Epithelial cell of proximal tubule (primary cell): ENCODE measurements around a stretch of chr15.

- RAMPAGE, long total RNA = no peak
- RRBS = no CpG with 5 or more reads among the region's 6 CpGs
These were observed 171.6 kb upstream of the NR2F2 start for GRCh38 chr15:96158815-96159465.

- RAMPAGE, long total RNA = no peak
- RRBS = no CpG with 5 or more reads among the region's 13 CpGs
These were observed 121.2 kb upstream of the NR2F2 start for GRCh38 chr15:96209133-96209964.

GRCh38 chr15:96273535-96274192 lies 56.8 kb upstream of the NR2F2 start:
- RAMPAGE, long total RNA = no peak
- RRBS = no CpG with 5 or more reads among the region's 16 CpGs

DNA sequence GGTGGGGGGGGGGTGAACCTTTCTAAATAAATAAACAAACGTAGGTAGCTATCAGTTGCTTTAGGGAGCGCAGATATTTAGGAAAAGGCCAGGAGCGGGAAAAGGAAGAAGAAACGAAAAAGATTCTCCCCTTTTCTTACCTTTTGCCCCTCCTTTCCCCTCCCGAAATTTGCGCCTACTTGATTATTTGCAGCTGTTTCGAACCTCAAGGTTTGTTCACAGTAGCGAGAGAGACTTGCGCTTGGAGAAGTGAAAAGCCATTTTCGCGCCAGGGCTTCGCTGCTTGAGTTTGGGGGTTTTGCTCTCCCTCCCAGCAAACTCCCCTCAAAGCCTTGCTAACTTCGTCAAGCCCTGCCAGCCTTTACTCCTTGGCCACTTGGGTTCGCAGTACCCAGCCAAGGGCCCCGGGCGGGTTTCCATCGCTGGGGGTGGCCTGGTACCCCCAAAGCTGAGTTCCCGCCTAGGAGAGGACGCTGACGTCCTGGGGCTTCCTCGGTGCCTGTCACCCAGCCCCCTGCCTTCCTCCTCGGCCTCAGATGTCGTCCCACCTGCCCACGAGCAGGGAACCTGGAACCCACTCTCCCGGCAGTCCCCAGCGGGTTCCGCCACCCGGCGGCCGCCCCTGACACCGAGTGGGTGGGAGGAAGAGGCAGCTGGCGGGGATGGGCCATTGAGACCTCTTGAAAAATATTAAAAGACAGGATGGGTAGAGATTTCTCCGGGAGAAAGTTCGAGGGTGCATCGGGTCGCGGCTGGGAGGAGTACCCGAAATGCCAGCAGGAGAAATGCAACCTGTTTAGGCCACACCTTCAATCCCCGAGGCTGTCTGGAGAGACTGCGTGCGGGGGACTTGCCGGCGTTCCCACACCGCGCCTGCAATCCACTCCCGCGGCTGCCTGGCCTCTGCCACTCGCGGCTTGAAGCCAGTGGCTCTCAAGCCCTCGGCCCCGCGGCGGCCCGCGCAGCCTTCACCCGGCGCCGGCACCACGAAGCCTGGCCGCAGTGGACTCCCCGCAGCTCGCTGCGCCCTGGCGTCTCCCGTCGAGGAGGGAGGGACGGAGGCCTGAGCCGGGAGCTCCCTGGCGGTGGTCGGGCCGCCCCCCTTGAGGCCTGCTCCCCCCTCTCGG lies 8.9 kb upstream of the NR2F2 start:
- RAMPAGE, long total RNA = no peak
- RRBS = 1% methylated on average over 16 of the region's 72 CpGs

DNA sequence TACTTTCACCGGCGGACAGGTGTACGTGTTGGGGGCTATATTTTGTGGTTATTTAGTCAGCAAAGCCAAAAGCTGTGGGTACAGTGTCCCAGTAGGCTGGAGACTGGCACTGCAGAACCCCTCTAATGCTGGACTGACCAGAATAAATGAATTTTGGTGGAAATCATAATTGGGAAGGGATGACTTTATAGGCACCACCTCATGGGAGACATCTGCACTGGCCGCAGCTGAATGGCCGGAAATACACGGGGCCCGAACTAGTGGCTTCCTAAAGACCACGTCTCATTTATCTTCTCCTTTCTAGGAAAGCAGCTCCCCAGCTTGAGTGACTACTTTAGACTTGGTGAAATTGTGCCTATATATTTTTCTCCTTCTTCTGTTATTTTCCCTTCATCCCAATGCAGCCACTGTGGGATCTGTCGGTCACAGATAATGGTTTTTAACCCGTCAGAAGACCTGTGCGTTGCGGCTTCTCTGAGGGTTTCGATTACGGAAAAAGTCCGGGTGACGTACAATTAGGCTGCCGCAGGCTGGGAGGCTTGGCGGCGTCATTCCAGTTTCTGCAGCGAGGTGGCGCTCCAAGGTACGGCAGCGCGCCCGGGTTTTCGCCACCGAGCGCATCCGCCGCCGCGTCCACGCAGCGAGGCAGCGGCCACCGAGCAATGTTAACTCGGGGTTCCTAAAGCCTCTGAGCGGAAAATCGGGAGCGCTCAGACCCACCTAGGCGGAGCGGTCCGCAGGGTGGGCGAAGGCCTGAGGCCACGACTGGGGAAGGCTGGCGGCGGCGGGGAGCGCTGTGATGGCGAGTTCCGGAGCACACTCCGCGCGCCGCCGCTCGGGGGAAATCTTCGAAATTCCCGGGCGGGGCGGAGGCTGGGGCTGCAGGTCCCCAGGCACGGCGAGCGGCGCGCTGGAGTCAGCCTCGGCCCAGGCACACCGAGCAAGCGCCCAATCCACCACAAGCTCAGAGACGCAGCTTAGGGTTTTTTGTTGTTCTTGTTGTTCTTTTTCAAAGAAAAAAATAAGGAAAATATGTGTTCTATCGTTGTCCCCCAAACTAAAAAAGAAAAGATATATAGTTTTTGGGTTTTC lies 26.3 kb downstream of the NR2F2 start:
- RAMPAGE, long total RNA = no peak
- RRBS = under 1% methylated on average over 18 of the region's 71 CpGs

- RAMPAGE, long total RNA = no peak
- RRBS = 71% methylated on average over 12 of the region's 38 CpGs
These were observed 31.0 kb downstream of the NR2F2 start for GRCh38 chr15:96361304-96362054.

GRCh38 chr15:96983973-96984939 lies 653.8 kb downstream of the NR2F2 start:
- RAMPAGE, long total RNA = no peak
- RRBS = no CpG with 5 or more reads among the region's 68 CpGs

DNA sequence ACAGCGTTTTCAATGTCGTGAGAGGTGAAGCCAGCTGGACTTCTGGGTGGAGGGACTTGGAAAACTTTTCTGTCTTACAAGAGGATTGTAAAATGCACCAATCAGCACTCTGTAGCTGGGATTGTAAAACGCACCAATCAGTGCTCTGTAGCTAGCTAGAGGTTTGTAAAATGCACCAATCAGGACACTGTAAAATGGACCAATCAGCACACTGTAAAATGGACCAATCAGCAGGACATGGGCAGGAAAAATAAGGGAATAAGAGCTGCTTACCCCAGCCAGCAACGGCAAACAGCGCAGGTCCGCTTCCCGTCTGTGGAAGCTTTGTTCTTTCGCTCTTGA lies 726.5 kb upstream of the ARRDC4 start:
- RAMPAGE, long total RNA = no peak
- RRBS = no CpG with 5 or more reads among the region's 8 CpGs

DNA sequence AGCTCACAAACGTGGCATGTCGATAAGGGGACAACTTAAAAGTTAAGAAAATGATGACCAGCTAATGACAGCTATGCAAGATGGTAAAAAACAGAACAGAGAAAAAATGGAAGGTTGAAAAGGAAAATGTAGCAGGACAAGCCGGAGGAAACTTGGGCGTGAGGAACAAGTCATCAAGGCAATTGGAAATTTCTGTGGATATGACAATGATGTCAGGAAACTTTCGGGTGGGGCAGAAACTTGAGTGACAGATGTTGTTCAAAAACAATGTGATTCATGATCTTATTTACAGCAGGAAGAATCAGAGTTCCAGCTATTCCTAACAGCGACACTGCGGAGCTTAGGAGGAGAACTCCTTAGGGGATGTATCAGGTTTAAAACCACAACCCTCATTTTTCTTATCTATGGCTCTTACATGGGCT lies 849 bp upstream of the ARRDC4 start:
- RAMPAGE, long total RNA = no peak
- RRBS = no CpG with 5 or more reads among the region's 7 CpGs

DNA sequence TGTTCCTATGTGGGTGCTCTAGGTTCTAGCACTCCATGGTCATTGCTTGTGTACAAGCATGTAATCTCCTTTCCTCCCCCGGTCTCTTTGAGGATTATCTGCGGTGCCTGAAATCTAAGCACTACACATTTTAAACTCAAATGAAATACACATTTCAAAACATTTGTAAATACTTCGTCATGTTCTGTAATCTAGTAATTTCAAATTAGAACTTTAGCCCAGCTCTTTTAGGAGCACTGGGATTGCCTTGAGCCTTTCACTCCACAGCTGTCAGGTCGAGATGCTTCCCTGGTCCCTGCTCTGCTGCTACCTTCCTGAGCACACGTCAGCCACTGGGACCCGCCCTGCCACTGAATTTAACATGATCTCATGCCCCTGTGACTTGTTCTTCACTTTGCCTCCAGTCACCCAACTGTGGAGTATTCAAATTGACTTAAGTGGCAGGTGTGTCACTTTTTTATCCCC lies 3.2 kb downstream of the ARRDC4 start:
- RAMPAGE, long total RNA = no peak
- RRBS = no CpG with 5 or more reads among the region's 6 CpGs

- RAMPAGE, long total RNA = no peak
- RRBS = no CpG with 5 or more reads among the region's 4 CpGs
These were observed 57.2 kb downstream of the ARRDC4 start for GRCh38 chr15:98017599-98018114.

DNA sequence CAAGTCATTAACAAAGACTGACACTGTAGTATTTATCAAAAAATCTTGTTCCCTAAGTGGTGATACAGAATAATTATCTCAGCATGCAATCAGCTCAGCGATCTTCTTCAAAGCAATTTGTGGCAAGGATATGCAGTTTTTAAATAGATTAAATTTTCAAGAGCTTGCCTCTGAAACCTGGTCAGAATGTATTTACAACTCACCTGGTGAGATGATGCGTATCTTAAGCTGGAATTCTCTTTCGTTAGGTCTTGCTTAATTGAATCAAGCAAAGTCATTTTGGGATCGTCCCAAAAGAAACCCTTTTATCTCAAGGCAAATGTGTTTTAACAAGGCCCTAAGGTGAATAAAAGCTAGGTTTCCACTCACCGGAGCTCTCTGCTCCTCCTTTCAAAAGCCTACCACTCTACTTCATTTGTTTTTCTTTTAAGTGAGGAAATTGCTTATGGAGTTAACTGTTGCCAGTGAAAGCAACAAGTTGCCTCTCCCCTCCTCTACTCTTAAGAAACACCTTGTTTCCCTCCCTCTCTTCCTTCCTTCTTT lies 101.3 kb upstream of the IGF1R start:
- RAMPAGE, long total RNA = no peak
- RRBS = no CpG with 5 or more reads among the region's 5 CpGs

DNA sequence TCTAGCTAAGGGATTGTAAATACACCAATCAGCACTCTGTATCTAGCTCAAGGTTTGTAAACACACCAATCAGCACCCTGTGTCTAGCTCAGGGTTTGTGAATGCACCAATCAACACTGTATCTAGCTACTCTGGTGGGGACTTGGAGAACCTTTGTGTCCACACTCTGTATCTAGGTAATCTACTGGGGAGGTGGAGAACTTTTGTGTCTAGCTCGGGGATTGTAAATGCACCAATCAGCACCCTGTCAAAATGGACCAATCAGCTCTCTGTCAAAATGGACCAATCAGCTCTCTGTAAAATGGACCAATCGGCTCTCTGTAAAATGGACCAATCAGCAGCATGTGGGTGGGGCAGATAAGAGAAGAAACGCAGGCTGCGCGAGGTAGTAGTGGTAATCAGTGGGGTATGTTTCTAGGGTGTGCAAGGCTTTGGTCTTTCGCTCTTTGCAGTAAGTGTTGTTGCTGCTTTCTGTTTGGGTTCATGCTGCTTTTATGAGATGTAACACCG lies 98.1 kb upstream of the IGF1R start:
- RAMPAGE, long total RNA = no peak
- RRBS = no CpG with 5 or more reads among the region's 7 CpGs

DNA sequence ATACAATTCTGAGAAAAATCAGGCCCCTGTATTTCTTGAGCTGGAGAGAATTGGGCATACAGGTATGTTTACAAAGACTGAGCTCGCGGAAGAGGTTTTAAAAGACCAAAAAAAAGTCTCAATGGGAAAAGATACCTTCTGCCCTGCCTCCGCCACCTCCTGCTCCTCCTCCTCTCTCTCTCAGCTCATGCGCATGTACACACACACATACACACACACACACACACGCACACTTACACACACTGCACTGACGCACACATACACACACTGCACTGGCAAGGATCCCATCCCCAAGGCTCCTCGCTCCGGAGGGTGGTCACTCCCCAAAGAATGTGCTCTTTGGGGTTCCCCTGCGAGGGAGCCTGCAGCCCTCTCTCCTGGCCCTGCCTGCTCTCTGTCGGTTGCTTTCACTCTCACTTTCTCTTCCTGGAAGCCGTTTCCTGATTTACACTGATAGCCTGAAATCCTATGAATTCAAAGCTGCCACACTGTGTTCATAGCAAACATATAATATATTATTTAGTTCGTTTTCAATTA lies 48.0 kb upstream of the IGF1R start:
- RAMPAGE, long total RNA = no peak
- RRBS = no CpG with 5 or more reads among the region's 12 CpGs

DNA sequence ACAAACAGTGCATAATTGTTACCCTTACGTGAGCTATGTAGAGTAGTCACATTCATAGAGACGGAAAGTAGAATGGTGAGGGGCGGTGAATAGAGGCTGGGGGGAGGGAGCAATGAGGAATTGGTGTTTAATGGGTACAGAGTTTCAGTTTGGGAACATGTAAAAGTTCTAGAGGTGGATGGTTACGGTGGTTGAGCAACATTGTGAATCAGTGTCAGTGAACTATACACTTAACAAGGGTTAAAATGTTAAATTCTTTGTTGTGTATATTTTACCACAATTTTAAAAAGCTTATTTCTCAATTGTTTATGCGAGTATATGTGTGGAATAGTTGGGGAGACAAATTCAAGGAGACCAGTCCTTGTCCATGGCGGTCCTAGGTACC lies 18.3 kb downstream of the IGF1R start:
- RAMPAGE, long total RNA = no peak
- RRBS = no CpG with 5 or more reads among the region's 6 CpGs

GRCh38 chr15:98683065-98683867 lies 34.9 kb downstream of the IGF1R start:
- RAMPAGE, long total RNA = no peak
- RRBS = no CpG with 5 or more reads among the region's 10 CpGs

DNA sequence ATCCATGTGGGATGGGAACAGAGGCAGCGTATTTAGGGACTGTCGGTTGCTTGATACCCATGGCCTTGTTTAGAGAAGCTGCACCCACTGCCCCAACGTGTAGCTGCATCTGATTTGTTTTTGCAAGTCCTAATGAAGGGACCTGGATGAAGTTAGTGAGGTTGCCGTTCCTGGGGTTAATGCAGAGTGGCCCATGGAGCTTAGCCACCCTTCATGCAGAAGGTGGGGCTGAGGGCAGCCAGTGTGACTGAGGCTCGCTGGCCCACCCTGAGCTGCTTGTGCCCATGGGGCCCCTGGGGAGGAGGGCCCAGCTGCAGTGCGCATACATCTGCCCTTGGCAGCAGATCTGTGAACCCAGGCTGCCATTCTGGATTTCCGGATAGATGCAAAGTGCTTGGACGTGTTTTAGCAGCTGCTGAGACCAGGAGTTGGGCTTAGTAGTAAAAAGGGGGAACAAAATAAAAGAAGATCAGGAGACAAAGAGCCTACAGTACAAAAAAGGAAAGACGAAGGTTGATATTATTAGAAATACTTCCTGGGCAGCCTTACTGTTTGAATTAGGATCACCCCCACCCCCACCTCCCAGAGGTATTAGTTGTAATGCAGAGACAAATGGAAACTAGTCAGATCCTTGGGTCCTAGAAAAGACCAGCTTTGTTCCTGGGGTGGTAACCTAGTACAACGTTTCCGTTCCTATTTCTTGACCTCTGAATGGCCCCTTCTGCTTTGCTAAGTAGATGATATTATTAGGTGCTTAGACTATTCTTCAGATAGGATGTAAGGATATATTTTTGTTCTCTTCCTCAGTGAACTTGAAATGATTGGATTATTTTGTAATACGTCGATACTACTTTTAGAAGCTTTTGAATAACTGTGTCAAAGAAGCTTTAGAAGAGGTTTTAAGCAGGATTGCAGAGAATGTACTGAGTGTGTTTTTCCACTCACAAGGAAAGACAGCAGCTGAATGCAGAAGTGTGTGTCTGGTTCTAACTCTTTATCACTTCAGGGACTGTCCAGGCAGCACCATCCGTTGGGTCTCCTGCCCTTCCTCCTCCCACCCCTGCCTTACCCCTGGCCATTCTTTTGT lies 70.3 kb downstream of the IGF1R start:
- RAMPAGE, long total RNA = no peak
- RRBS = no CpG with 5 or more reads among the region's 14 CpGs

DNA sequence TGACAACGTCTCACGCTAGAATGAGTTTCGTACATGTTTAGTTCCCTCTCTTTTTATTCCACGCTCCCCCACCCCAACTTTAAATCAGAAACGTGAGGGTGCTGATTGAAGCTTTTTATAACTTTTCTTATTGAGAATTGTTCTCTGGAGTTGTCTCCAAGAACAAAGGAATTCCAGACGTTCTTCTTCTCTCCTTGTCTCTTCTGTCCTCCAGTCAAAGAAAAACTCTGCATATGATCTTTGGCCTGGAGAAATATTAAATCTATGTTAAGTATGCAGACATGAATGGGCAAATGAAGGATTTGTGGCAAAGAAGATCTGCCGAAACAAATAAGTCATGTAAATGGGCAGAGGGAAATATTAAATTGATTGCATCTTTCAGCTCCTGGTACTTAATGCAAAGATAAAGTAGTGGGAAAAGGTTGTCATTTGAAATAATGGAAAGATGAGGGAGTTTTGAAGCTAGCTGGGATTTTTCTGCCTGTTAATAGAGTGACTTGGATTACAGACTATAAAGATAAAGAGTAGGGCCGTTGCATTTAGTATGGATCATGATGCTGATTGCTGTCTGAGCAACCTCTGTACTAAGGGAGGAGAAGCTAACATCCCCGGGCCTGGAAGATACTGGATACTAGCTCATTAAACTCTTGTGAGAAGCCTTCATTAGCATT lies 74.9 kb downstream of the IGF1R start:
- RAMPAGE, long total RNA = no peak
- RRBS = no CpG with 5 or more reads among the region's 9 CpGs

DNA sequence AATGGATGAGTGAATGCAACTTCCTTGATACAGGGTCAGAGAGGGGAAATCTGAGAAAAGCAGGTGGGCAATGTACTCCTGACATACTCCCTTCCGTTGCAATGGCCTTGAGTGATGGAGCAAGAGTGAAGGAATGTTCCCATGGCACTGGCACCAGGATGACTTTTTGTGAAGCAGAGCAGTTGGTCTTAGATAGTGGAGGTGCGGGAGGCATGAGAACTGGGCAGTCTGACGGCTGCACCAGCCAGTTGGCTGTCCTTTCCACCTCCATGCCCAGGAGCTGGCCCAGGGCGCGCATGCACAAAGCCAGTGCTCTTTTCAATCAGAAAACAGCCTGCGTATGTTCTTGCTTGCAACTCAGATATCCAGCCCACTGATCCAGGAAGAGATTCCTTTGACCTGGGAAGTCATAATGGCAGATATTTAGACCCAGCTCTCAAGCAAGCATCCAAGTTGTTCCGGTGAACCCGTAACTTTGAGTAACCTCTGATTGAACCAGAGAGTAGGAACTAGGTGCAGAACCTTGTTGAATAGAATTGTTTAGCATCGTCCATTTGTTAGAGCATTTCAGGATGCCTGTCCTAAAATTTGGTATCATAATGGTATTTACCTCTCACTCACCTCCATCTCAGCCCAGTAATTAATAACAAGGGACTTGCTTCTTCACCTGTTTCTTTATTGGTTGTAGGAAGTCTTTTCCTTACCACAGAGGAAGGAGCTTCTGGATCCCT lies 136.7 kb downstream of the PGPEP1L start:
- RAMPAGE, long total RNA = no peak
- RRBS = no CpG with 5 or more reads among the region's 9 CpGs

DNA sequence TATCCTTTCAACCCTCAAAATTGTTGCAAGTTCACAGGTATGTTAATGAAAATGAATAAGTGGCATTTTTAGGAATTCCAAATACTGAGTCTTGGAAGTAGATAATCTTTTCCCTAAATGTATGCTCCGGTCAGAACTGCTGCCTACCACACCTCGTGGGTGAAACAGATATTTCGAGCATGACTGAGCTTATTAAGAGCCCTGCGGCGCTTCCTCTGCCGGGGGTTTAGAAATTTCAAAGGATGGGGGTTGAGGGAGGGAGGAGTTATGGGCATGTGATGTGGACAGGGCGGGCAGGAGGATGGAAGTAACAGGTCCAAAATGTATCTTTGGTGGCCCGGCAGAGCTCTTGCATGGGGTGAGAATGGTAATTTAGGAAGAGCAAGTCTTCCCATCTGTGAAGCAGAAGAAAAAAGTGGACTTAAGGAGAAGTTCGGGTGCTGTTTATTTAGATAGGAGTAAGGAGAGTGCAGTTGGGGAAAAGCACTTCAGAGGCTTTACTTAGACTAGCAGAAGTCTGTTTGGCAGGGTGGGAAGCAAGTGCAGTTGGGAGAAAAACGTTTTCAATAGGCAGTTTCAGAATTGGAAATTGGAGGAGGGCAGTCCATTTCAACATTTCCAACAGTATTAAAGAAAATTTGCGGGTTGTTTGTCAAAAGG lies 133.6 kb downstream of the PGPEP1L start:
- RAMPAGE, long total RNA = no peak
- RRBS = 1% methylated on average over 5 of the region's 11 CpGs